Measurements from ENCODE around the gene POLR1D.

DNA sequence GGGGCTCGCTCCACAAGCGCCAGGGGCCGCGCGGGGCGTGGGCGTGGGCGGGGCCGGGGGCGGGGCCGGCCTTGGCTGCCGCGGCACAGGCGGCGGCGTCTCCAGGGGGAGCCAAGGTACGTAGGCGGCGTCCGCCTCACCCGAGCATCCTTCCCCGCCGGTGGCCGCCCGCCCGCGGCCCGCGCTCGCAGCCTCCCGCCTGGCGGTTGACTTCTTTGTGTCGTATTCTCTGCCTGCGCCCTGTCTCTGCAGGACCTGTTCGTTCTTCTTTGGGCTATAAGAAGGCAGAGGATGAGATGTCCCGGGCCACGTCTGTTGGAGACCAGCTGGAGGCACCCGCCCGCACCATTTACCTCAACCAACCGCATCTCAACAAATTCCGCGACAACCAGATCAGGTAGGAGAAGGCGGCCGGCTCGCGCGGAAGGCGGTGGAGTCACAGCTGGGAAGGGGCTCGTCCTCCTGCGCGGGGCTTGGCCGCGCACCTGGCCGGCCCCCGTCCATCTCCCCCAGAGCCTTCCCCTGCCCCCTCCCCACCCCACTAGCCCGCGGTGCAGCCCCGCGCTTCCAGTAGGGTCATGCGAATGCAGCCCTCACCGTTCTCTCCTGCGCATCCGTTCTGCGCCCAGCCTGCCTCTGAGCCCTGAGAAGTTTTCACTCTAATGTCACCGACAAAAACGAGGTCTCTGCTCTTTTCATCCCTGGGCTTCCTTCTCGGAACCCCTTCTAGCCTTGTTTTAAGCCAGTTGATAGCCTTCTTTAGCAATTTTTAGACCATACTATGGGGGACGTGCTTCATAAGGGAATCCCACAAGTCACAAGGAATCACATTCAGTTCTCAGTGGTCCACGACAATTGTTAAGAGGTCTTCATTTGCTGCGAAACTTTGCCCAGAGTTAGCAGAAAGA is 97.2 kb downstream of the ATP8A2 start:
- RRBS = 4% methylated on average over 31 of the region's 70 CpGs

DNA sequence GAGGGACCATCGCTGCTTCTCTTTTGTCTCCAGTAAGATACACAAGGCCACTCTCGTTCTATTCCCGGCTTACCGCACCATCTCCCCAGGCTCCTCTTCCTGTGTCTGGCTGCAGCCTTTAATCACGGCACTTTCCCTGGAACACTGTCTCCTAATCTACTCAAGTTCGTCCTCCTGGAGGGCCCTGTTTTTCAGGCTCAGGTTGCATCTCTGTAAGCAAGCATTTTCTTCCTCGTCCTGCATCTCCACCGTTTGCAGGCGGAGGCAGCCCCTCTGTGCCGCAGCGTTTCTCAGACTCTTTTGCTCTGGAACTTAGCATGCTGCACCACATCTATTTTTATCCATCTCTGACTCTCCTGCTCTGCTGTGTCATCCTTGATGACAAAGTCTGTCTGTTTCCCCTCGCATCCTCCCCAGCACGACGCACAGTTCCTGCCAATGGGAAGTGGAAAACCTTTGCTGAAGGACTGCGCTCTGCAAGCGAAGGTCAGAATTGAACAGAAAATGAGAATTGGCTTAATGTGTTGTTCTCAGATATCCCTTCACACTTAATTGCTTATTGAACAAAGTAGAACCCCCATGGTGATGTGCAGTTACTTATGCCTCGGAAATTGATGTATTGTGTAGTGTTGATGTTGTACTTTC is 117.5 kb downstream of the ATP8A2 start:
- RRBS = no CpG with 5 or more reads among the region's 17 CpGs

DNA sequence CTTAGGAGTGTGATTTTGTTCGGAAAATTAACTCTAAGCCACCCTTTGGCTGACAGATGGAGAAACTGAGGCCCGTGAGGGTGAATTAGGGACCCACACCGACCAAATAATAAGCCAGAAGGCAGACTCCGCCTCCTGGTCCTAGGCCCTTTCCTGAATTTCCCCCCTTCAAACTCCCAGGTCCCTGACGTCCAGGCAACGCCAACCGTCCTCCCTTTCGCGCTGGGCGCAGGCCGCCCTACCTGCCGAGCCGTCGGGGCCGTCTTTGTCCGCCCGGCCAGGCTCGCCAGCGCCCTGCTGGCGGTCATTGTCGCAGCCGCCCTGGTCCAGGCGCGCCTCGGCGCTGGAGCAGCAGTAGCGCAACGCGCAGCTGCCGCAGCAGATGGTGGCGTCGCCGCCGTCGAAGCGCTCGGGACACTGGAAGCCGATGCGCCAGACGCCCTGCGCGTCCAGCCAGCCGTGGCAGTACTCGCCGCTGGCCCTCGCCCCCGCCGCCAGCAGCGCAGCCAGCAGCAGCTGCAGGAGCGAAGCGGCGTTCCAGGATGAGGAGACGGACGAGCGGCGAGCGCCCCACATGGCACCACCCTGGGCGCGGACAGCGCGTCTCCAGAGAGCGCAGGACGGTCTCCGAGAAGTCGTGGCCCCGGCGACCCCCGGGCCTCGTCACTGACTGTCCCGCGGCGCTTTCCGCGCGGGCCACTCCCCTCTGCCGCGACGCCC is 1.3 kb downstream of the SHISA2 start:
- RRBS = 7% methylated on average over 9 of the region's 78 CpGs

- RRBS = no CpG with 5 or more reads among the region's 7 CpGs
Observed at GRCh38 chr13:26255057-26255243, 1.0 kb downstream of the CDK8 start.

DNA sequence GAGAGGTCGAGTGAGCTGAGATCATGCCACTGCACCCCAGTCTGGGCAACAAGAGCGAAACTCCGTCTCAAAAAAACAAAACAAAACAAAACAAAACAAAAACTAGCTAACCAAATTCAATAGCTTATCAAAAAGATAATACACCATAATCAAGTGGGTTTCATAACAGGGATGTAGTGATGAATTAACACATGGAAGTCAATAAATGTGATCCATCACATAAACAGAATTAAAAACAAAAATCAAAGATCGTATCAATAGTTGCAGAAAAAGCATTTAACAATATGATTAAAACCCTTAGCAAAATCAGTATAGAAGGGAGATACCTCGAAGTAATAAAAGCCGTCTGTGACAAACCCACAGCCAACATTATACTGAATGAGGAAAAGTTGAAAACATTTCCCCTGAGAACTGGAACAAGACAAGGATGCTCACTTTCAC is 31.3 kb downstream of the CDK8 start:
- RRBS = no CpG with 5 or more reads among the region's 6 CpGs

DNA sequence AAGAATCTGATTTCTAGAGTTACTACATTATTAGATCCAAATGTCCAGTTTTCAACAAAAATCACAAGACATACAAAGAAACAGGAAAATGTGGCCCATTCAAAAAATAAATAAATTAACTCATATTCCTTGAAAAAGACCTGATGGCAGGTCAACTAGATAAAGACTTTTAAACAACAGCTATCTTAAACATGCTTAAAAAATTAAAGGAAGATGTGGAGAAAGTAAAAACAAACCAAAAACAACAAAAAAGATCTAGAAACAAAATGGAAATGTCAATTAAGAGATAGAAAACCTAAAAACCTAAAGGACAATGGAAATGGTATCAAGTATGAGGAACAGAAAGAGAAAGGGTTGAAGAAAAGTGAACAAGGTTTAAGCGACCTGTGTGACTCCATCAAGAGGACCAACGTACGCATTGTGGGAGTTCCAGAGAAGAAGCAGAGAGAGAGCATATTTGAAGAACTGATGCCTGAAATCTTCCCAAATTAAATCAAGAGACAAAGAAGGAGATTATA is 62.9 kb downstream of the CDK8 start:
- RRBS = no CpG with 5 or more reads among the region's 3 CpGs

DNA sequence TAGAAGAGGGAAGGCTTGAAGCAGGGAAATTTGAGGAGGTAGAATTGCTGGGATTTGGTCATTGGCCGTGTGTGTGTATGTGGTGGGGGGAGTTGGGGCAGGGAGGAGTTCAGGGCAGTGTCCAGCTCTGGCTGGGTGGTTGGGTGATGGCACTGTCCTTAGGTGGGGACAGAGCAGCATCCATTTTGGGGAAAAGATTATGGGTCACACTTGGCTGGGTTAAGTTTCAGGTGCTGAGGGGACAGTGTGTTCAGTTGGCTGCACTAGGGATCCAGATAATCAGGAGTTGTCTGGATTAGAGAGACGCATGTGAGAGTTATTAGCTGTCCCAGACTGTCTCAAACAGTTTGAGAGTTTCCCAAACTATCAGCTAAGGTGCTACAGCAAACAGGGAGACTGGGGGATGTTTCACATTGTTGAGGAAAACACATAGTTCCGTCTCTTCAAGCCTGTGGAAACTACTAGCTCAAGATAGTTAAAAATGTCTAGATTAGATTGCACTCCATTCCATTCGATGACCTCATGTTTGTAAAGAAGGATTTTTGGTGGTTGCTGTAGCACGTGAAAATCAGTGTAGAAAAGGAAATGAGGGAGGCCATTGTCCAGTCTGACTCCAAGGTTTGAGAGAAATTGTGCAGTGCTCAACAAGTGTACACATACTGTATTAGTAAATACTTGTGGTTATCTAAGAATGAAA is 3.9 kb downstream of the WASF3 start:
- RRBS = no CpG with 5 or more reads among the region's 5 CpGs

GRCh38 chr13:26658556-26658834 is 101.0 kb downstream of the WASF3 start:
- RRBS = no CpG with 5 or more reads among the region's 1 CpG

- RRBS = no CpG with 5 or more reads among the region's 2 CpGs
Observed at GRCh38 chr13:26957233-26957677, 196.7 kb upstream of the GPR12 start.

DNA sequence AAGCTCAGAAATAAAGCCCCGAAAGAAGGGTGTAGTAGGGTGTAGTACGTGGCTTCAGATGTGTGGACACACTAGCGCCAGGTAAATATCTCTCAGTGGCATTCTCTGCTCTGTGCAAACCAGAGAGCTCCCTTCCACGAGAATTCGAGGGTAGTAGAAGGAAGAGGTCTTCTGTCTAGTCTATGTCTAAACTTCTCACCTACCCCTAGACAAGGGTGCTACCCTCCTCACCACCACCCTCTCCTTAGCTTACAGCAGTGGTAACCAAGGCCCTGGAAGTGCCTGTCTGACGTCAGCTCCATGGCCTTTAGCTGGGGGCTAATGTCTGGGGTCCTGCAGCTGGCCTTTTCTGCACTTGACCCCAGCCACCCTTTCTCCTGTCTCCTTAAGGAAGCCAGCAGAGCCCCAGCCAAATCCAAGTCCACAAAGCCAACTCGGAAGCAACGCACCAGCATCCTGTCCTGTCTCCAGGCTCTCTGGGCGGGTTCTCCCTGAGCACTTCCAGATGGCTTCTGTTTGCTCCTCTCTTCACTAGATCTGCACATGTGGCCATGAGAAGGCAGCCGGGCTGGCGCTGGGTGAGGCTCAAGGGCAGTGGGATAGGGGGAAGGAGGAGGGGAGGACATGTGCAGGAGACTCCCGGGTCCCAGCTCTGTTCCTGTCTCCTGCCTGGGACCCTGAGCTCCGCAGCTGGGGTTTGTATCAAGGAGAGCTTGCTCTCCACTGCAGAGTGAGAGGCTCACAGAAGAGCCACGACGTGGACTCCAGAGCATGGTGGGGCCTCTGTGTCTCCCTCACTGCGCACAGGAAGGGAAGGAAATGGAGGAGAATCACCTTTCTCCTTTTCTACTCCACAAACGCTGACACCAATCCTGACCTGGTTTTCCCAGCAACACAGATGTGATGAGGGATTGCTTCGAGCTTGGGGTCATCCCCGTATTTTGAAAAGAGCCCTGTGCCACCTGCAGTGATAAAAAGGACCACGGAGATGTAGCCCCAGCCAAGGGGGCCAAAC is 204.3 kb downstream of the USP12 start:
- RRBS = 80% methylated on average over 3 of the region's 20 CpGs

- RRBS = no CpG with 5 or more reads among the region's 11 CpGs
Observed at GRCh38 chr13:27044946-27045603, 126.5 kb downstream of the USP12 start.

GRCh38 chr13:27374096-27375077 is 50.0 kb upstream of the GTF3A start:
- RRBS = no CpG with 5 or more reads among the region's 18 CpGs

DNA sequence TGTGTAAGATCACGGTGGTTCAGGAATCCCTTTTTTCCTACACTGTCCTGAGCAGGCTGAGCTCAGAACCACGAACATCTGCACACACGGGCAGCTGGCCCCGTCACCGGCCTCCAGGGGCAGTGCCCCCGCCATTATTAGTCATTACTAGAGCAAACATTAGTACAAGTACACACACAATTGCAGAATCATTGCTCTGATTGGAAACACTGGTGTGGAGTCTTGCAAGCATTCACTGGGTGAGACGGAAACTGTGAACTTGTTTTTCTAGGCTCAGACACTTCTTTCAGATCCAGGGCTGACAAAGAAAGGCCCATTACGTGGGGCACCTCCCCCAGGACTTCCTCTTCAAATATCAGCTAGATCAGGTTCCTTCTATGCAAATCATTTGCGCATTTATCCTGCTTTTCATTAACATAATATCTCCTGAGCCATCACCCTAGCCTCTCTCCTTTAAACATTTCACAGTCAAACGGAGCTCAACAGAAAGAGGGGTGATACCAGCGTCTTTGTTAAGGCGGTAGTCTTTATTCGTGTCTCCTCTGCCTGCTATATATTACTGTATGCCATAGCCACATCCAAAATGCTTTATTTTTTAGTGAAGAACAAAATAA is 27.0 kb upstream of the MTIF3 start:
- RRBS = no CpG with 5 or more reads among the region's 13 CpGs

DNA sequence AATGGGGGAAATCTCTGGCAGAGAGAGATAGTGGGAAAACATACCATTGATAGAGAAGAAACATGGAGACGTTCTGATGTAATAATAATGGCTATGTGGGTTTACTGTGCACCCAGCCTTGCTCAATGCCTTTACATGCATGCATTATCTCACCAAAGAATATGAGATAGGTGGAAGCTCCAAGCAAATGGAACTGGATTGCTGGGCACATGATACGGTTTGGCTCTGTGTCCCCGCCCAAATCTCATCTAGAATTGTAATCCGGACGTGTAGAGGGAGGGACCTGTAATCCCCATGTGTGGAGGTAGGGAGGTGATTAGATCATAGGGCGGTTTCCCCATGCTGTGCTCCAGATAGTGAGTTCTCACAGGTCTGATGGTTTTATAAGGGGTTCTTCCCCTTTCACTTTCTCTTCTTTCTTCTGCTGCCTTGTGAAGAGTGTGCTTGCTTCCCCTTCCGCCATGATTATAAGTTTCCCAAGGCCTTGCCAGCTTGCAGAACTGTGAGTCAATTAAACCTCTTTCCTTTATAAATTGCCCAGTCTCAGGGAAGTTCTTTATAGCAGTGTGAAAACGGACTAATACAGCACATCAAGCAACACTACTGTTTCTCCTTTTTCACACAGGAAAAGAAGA is 32.6 kb upstream of the MTIF3 start:
- RRBS = 1% methylated on average over 2 of the region's 8 CpGs

DNA sequence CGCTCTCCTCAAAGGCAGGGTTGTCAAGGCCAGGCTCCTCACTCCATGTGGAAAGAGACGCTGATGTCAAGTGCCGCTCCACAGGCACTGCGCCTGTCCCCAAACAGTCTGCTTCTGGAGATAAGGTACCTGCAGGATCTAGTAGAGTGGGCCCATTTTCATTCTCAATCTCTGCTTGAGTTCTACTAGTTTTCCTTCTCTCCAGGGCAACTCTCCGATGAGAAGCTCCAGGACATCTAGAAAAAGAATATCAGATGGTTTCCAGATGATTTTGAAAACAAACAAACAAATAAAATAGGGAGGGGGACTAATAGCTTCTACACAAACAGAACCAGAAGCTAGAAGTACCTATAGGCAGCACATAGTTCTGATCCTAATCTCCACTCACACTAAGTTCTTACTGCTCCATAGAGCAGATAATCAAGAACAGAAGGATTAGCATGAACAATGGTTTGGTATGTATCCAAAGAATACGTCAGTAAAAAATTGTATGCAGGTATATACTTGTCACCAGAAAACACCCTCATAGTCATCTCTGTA is 51.2 kb downstream of the LNX2 start:
- RRBS = no CpG with 5 or more reads among the region's 6 CpGs

- RRBS = no CpG with 5 or more reads among the region's 4 CpGs
Observed at GRCh38 chr13:27581262-27581978, 38.9 kb downstream of the LNX2 start.

DNA sequence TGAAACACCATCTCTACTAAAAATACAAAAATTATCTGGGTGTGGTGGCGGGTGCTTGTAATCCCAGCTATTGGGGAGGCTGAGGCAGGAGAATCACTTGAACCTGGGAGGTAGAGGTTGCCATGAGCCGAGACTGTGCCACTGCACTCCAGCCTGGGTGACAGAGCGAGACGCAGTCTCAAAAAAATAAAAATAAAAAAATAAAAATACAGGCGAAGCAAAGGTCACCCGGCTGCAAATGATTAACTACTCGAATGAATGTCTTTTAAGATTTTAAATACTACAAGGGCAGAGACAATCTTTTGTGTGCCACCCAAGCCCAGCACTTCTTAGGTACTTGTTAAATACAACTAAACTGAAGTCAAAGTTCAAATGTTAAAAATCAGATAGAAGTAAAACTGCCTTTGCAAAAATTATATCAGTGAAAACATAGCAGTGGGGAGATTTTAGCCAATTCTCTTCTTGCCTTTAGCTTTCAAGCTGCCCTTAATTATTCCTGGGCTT is 6.7 kb downstream of the LNX2 start:
- RRBS = no CpG with 5 or more reads among the region's 7 CpGs

DNA sequence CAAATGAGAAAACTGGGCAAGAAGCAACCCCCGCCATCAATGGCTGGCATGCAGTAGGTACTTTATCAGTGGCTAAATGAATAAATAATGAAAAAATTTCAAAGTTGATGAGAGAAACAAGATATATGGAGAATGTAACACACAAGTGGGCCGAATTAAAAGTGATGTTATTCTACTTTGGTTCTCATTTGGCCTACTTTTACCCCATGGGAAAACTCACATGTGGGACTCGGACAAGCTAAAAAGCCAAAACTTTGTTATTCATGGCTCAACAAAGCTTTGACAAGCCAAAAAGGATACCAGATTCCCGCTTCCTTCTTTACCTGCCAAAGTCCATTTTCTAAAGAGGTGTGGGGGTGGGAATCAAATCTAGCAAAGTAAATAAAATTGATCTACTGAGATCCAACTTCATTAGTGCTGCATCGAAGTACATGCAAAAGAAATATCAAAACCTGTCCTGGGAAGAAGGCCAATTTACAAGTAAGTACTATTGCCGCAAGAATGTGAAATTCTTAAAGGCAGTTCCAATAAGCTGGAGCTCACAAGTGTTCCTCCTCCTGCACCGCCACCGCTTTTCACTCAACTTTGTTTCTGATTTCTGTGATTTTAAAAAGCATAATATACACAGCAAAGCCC is 1.2 kb downstream of the LNX2 start:
- RRBS = no CpG with 5 or more reads among the region's 8 CpGs

DNA sequence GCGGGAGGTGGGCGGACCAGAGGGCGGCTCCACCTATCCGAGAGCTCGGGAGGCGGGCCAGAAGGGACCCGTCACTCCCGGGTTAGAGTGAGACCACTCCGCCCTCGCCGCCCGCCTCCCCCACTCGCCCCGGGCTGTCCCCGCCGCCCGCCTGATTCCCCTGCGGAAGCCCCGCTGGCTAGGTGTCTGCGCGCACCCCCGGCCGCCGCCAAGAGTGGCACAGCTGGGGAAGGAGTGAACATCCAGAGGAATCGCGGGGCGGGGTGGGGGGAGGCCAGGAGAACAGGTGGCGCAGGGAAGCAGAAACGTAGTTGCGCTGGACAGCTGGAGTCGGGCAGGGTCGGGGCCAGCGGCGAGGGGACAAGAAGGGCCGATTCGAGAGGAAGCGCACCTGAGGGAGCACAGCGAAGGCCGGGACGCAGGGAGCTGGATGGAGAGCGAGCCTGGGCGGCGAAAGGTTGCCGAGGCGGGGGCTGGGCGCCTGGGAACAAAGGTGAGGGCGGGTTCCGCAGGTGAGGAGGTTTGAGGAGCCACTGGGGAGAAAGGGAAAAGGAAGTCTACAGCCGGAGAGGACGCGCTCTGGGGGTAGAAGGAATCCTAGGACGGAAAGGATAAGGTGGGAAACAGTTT is 434 bp upstream of the LNX2 start:
- RRBS = 1% methylated on average over 16 of the region's 52 CpGs

DNA sequence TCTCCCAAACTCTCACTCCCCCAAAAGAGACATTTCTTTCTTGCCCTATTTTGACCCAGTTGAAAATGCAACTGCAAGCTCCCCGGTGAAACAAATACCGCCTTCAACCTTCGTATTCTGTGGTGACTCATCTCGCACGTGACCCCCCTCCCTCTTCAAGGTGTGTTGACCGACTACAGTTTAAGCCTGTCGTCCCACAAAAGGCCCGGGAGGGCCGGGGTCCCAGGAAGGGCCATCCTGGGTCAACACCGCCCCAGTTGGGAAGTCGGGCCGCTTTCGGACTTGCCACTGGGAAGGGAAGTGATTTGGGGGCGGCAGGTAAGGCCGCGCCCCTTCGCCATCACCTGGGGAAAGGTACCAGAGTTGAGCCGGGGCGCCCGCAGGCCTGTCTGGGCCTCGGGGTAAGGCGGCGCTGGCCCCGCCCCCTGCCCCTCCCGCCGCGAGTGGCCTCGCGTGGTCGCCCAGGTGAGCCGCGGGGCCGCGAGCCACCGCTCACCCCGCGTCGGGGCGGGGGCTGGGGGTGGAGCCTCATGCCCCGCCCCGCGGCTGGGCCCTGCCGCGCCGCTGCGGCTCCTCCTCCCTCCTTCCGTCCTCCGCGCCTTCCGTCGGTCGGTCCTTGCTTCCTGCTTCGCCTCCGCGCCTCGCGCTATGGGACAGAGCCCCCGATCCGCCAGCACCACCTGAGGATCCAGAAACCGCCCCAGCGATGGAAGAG is at the start of gene POLR1D:
Gene POLR1D, plus strand, starts transcription at position 615 of the 715 bp plus-strand sequence.
- RRBS = no CpG with 5 or more reads among the region's 61 CpGs

Data from GM12891 (cell line).